Uterus (tissue), 7 donors: Measurements from ENCODE around the gene SETD9.

DNA sequence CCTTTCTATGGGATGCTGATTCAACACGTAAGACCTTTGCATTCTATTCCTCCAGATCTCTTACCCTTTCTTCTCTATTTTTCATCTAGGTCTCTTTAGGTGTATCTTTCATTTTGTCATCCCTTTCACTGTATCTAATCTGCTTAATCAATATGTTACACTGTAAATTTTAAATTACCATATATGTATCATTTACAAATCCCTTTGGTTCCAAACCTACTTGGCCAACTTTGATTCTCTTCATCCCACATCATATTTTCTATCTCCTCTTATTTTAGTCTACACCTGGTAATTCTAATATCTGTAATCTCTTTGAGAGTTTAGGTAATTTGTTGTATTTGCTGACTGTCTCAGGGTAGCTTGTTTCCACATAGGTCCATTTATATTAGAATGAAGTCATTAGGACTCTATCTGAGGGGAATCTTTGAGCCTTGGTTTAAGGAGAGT is 88.5 kb downstream of the PLPP1 start:
- PRO-cap, 4 experiments, result no peak in any of the 4 experiments
- RAMPAGE, long total RNA, 2 experiments, result no peak in any of the 2 experiments
- RRBS, result no CpG with 5 or more reads among the region's 1 CpG

GRCh38 chr5:55594495-55594805 is 59.7 kb upstream of the PLPP1 start:
- PRO-cap, 4 experiments, result no peak in any of the 4 experiments
- RAMPAGE, long total RNA, 2 experiments, result no peak in any of the 2 experiments
- RRBS, result no CpG with 5 or more reads among the region's 1 CpG

GRCh38 chr5:55946089-55946357 is 48.7 kb downstream of the IL6ST start:
- PRO-cap, 4 experiments, result no peak in any of the 4 experiments
- RAMPAGE, long total RNA, 2 experiments, result no peak in any of the 2 experiments
- RRBS, result no CpG with 5 or more reads among the region's 2 CpGs

- PRO-cap, 4 experiments, result no peak in any of the 4 experiments
- RAMPAGE, long total RNA, 2 experiments, result no peak in any of the 2 experiments
Measured at GRCh38 chr5:55959109-55959483, 35.7 kb downstream of the IL6ST start.

GRCh38 chr5:55962914-55963654 is 31.7 kb downstream of the IL6ST start:
- PRO-cap, 4 experiments, result no peak in any of the 4 experiments
- RAMPAGE, long total RNA, 2 experiments, result no peak in any of the 2 experiments
- RRBS, result no CpG with 5 or more reads among the region's 6 CpGs

DNA sequence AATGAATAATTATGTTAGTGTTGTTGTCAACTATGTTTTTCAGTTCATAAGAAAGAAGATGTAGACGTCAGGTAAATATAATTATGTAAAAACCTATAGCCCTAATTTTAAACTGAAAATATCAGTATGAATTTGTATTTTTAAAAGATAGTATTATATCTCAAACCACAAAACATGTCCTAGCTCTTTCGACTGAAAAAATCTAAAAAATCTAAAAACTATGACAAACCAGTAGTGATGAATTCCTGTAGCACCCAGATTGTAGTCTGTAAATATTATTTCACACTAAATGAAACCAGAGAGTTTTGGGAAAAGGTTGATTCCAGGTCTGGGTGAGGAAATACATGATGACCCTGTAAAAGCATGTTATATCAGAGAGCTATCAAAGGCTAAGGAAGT is 29.5 kb downstream of the IL6ST start:
- PRO-cap, 4 experiments, result no peak in any of the 4 experiments
- RAMPAGE, long total RNA, 2 experiments, result no peak in any of the 2 experiments
- RRBS, result no CpG with 5 or more reads among the region's 2 CpGs

GRCh38 chr5:55996757-55997280 is 2.1 kb upstream of the IL6ST start:
- PRO-cap, 4 experiments, result no peak in any of the 4 experiments
- RAMPAGE, long total RNA, 2 experiments, result no peak in any of the 2 experiments
- RRBS, result no CpG with 5 or more reads among the region's 4 CpGs

DNA sequence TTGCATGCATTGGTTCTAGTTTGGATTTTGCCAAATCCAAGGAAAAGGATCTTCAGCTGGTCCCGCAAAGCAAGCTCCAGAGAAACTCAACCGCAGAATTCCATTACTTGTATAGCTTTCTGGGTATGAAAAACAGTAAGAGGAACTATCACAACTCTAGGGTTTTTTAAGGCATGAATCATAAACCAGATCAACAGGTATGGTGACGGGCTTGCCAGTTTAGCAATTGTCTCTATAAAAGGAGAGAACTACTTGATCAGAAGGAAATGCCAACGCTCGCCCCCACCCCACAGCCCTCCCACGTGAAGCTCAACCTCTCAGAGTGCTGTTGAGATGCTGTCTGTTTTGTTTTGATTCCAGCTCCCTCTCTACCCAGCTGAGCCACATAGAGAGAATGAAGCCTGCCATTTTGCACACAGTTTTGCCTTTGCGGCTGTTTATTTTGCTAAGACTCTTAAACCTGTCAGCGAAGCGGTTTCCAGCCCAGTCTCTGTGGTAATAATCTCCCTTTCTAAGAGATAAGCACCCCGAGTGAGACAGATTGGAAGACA is 257.8 kb upstream of the ANKRD55 start:
- PRO-cap, 4 experiments, result no peak in any of the 4 experiments
- RAMPAGE, long total RNA, 2 experiments, result no peak in any of the 2 experiments
- RRBS, result no CpG with 5 or more reads among the region's 10 CpGs

DNA sequence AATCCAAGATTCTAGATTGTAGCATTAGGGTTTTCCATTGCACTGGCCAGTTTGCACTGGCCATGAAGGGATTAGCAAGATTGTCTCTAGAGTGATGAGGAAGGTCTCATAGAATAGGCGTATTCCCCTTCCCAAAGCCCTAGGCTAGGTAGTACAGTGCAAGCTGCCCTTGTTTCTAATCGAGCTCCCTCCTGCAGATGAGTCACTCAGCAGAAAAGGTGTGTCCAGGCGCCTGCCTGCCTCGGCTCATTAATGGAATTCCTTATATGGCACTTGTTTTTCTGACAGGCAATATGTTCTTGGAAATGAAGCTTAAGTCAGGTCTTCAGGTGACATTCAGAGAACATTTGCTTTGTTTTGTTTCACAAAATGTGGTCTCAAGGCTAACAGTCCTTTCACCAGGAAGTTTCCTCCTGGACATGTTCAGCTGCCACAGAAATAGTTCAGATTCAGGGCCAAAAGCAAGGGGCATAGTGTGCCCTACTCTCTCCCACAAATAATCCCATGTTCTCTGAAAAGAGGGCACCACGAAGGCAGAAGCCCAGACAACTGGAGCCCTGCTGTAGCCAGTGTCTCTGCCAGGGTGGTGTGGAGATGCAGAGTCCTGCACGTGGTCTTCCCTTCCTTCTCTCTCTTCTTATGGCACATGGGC is 281.2 kb upstream of the MAP3K1 start:
- PRO-cap, 4 experiments, result no peak in any of the 4 experiments
- RAMPAGE, long total RNA, 2 experiments, result no peak in any of the 2 experiments
- RRBS, result no CpG with 5 or more reads among the region's 6 CpGs

GRCh38 chr5:56735869-56736694 is 79.3 kb upstream of the MAP3K1 start:
- PRO-cap, 4 experiments, result no peak in any of the 4 experiments
- RAMPAGE, long total RNA, 2 experiments, result no peak in any of the 2 experiments
- RRBS, result no CpG with 5 or more reads among the region's 9 CpGs

- PRO-cap, 4 experiments, result peak in 4 of 4 experiments; most common plus-strand start chr5:56909627 (in 3); most common minus-strand start chr5:56909454 (in 4)
- RAMPAGE, long total RNA, 2 experiments, result start-site peak on the plus strand in 1 of 2 experiments, at chr5:56909622-56909627 at its widest, 18 reads per replicate
- RRBS, result 2% methylated on average over 16 of the region's 58 CpGs
Measured at GRCh38 chr5:56908982-56909687, at the start of gene SETD9. TSS of gene SETD9 (plus strand) at chr5:56909596.

DNA sequence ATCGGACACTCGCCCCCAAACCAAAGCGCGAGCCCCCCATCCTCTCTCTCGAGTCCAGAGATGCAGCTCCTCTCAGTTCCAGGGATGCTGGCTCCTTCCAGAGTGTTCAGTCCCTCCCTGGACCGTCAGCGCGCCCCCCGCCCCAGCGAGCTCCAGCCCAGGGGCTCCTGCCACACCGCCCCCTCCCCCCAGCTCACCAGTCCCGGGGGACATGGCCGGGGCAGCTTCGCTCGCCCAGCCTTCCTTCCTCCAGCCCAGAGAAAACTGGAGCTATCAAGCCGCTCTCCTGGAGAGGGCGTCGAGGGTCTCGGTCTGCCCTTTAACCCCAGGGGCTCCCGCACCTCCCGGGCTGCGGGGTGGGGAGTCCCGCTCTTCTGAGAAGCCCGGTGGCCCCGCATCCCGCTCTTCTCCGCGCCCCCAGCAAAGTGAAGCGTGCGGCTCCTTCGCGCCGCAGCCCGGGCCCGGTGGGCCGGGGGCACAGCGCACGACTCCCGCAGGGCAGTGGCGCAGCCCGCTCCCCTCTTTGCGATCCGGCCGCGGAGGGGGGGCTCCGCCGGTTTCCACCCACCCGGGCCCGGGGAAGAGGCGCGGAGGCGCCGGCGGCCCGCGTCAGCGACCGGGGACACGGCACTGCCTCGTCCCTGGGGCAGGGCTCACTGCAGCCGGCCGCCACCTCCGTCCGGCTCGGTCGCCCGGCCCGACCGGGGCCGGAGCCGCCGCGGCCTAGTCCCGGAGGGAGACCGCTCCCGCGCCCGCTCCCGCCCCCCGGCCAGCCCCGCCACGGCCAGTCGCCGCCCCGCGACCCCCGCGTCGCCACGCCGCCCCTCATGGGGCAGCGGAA is 544 bp downstream of the MIER3 start:
- PRO-cap, 4 experiments, result peak in 1 of 4 experiments; most common plus-strand start position 199 of the sequence (in 1); most common minus-strand start position 195 of the sequence (in 1)
- RAMPAGE, long total RNA, 2 experiments, result no peak in any of the 2 experiments
- RRBS, result 2% methylated on average over 39 of the region's 92 CpGs

- PRO-cap, 4 experiments, result no peak in any of the 4 experiments
- RAMPAGE, long total RNA, 2 experiments, result no peak in any of the 2 experiments
- RRBS, result no CpG with 5 or more reads among the region's 6 CpGs
Measured at GRCh38 chr5:57030089-57030537, 78.2 kb upstream of the MIER3 start.

DNA sequence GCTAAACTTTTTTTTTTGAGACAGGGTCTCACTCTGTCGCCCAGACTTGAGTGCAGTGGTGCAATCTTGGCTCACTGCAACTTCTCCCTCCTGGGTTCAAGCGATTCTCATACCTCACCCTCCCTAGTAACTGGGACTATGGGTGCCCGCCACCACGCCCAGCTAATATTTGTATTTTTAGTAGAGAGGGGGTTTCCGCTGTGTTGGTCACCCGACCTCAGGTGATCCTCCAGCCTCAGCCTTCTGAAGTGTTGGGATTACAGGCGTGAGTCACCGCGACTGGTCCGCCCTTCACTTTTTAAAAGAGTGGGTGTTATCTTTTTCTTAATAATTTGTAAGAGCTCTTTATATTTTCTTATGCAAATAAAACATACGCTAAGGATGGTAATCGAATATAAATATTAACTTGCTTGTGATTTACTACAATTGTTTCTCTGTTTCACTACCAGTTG is 2.0 kb upstream of the GPBP1 start:
- PRO-cap, 4 experiments, result no peak in any of the 4 experiments
- RAMPAGE, long total RNA, 2 experiments, result no peak in any of the 2 experiments
- RRBS, result no CpG with 5 or more reads among the region's 12 CpGs

DNA sequence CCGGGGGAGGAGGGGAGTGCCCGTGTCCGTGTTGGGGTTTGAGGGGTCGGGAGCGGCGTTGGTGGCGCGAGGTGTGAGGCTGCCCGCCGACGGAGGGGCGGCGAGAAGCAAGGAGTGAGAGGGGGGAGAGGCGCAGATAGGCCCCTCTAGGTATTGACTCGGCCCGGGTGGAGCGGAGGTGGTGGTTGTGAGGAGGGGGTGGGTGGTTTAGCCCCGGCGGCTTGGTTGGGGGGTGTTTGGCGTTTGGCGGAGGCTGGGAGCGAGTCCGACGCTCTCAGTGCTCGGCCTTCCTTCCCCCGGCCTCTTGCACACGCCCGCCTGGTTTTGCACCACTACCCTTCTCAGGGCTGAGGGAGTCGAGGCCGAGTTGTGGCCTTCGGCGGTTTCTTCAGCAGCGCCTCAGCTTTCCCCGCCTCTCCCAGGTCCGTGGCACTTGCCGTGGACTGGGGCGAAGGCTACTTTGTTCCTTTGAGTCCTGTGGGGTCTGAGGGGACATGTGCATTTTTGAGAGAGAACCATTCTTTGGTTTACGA is 451 bp downstream of the GPBP1 start:
- PRO-cap, 4 experiments, result peak in 4 of 4 experiments; most common plus-strand start position 235 of the sequence (in 2); most common minus-strand start position 445 of the sequence (in 3)
- RAMPAGE, long total RNA, 2 experiments, result no peak in any of the 2 experiments
- RRBS, result 2% methylated on average over 11 of the region's 38 CpGs

DNA sequence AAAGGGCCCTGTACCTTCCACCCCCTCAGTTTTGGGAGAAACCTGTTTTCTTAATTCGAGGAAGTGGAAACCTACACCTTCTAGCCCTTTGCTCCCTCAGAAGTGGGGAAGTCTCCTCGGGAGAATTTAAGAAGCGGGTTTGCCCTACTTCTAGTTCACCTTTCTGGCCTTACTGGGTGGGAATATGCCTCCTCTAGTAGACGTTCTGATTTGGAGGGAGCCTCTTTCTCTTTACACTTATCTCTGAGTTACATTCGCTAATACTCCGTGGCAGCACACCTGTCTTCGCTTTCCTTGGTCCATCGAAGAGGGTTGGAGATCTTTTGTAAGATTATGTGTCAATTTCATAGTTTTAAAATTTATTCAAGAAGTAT is 905 bp downstream of the GPBP1 start:
- PRO-cap, 4 experiments, result peak in 1 of 4 experiments; most common plus-strand start position 196 of the sequence (in 1)
- RAMPAGE, long total RNA, 2 experiments, result no peak in any of the 2 experiments
- RRBS, result no CpG with 5 or more reads among the region's 8 CpGs

GRCh38 chr5:57181224-57181687 is 7.4 kb downstream of the GPBP1 start:
- PRO-cap, 4 experiments, result no peak in any of the 4 experiments
- RAMPAGE, long total RNA, 2 experiments, result no peak in any of the 2 experiments
- RRBS, result no CpG with 5 or more reads among the region's 12 CpGs

DNA sequence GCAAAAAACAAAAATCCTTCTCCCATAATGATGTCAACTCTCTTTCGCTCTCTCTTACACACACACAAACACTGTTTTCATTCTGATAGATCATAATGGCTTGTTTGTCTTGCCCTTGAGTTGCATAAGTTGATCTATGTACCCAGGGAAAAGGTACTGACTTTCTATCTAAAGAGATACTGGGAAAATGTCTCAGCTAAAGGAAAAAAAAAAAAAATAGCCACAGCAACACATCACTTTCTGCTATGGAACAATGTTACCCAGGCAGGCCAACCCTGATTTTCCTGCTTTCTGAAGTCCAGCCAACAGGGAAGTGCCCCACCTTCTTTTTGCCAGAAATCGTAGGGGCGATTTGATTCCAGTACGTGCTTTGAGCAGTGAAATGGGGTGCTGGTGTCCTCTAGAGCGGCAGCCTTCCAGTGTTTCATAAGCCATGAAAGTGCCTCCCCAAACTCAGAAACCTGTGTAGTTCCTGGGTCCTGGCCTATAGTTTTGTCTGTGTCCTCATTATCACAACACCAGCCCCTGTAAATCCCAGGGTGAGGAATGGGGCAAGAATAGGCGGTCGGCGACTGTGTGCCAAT is 212.7 kb upstream of the ACTBL2 start:
- PRO-cap, 4 experiments, result no peak in any of the 4 experiments
- RAMPAGE, long total RNA, 2 experiments, result no peak in any of the 2 experiments
- RRBS, result no CpG with 5 or more reads among the region's 8 CpGs

DNA sequence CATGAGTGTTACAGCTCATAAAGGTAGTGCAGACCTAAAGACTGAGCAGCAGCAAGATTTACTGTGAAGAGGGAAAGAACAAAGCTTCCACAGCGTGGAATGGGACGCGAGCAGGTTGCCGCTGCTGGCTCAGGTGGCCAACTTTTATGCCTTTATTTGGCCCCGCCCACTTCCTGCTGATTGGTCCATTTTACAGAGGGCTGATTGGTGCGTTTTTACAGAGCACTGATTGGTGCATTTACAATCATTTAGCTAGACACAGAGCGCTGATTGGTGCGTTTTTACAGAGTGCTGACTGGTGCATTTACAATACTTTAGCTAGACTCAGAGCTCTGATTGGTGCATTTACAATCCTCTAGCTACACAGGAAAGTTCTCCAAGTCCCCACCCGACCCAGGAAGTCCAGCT is 13.8 kb downstream of the PLK2 start:
- PRO-cap, 4 experiments, result no peak in any of the 4 experiments
- RAMPAGE, long total RNA, 2 experiments, result no peak in any of the 2 experiments
- RRBS, result no CpG with 5 or more reads among the region's 9 CpGs

DNA sequence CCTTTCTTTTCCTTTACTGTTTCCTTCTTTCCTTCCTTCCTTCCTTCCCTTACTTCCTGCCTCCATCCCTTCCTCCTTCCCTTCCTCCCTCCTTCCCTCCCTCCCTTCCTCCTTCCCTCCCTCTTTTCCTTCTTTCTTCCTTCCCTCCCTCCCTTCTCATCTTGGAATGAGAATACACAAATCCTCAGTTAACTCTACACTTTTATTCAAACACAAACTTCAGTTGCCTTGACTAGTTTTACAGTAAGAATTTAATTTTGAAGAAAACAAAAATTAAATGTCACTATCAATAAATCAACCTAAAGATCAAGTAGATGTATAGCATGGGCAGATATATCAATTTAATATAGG is 560.2 kb downstream of the RAB3C start:
- PRO-cap, 4 experiments, result no peak in any of the 4 experiments
- RAMPAGE, long total RNA, 2 experiments, result no peak in any of the 2 experiments